Metanephros (tissue), 2 donors: ENCODE results near the gene LRRC10.

DNA sequence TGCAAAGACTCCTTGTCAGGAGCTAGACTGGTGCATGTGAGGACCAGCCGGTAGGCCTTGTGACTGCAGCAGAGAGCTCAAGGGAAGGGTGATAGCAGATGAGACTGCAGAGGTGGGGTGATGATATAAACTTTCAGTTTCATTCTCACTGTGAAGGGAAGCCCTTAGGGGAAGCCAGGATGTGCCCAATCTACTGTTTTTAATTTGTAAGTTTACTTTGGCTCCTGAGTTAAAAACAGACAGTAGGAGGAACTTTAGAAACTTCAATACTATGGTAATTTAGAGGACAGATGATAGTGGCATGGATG, 12.4 kb downstream of the IL22 start:
- RAMPAGE, long total RNA, result no peak

GRCh38 chr12:68368090-68368333, 35.9 kb upstream of the MDM1 start:
- RAMPAGE, long total RNA, result no peak

DNA sequence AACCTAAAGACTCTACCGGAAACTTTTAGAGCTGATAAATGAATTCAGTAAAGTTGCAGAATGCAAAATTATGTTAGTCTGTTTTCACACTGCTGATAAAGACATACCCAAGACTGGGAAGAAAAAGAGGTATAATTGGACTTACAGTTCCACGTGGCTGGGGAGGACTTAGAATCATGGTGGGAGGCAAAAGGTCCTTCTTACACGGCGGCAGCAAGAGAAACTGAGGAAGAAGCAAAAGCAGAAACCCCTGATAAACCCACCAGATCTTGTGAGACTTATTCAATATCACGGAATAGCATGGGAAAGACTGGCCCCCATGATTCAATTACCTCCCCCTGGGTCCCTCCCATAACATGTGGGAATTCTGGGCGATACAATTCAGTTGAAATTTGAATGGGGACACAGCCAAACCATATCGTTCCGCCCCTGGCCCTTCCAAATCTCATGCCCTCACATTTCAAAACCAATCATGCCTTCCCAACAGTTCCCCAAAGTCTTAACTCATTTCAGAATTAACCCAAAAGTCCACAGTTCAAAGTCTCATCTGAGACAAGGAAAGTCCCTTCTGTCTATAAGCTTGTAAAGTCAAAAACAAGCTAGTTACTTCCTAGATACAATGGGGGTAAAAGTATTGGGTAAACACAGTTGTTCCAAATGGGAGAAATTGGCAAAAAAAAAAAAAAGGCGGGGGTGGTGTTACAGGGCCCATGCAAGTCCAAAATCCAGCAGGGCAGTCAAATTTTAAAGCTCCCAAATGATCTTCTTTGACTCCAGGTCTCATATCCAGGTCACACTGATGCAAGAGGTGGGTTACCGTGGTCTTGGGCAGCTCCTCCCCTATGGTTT, 110.0 kb upstream of the MDM1 start:
- RAMPAGE, long total RNA, result no peak

- RAMPAGE, long total RNA, result no peak
Measured at GRCh38 chr12:68532612-68533013, 78.1 kb upstream of the RAP1B start.

GRCh38 chr12:68611520-68612248, 985 bp downstream of the RAP1B start:
- RAMPAGE, long total RNA, result no peak

GRCh38 chr12:68627562-68628447, 17.1 kb downstream of the RAP1B start:
- RAMPAGE, long total RNA, result no peak

- RAMPAGE, long total RNA, result no peak
Measured at GRCh38 chr12:68641175-68641378, 30.4 kb downstream of the RAP1B start.

- RAMPAGE, long total RNA, result no peak
Measured at GRCh38 chr12:68687159-68687669, 436 bp downstream of the NUP107 start.

DNA sequence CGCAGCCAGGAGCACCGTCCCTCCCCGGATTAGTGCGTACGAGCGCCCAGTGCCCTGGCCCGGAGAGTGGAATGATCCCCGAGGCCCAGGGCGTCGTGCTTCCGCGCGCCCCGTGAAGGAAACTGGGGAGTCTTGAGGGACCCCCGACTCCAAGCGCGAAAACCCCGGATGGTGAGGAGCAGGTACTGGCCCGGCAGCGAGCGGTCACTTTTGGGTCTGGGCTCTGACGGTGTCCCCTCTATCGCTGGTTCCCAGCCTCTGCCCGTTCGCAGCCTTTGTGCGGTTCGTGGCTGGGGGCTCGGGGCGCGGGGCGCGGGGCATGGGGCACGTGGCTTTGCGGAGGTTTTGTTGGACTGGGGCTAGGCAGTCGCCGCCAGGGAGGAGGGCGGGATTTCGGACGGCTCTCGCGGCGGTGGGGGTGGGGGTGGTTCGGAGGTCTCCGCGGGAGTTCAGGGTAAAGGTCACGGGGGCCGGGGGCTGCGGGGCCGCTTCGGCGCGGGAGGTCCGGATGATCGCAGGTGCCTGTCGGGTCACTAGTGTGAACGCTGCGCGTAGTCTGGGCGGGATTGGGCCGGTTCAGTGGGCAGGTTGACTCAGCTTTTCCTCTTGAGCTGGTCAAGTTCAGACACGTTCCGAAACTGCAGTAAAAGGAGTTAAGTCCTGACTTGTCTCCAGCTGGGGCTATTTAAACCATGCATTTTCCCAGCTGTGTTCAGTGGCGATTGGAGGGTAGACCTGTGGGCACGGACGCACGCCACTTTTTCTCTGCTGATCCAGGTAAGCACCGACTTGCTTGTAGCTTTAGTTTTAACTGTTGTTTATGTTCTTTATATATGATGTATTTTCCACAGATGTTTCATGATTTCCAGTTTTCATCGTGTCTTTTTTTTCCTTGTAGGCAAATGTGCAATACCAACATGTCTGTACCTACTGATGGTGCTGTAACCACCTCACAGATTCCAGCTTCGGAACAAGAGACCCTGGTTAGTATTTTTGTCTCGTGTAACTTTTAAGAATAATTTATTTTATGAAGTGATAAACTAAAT, 656 bp downstream of the MDM2 start:
- RAMPAGE, long total RNA, result no peak

DNA sequence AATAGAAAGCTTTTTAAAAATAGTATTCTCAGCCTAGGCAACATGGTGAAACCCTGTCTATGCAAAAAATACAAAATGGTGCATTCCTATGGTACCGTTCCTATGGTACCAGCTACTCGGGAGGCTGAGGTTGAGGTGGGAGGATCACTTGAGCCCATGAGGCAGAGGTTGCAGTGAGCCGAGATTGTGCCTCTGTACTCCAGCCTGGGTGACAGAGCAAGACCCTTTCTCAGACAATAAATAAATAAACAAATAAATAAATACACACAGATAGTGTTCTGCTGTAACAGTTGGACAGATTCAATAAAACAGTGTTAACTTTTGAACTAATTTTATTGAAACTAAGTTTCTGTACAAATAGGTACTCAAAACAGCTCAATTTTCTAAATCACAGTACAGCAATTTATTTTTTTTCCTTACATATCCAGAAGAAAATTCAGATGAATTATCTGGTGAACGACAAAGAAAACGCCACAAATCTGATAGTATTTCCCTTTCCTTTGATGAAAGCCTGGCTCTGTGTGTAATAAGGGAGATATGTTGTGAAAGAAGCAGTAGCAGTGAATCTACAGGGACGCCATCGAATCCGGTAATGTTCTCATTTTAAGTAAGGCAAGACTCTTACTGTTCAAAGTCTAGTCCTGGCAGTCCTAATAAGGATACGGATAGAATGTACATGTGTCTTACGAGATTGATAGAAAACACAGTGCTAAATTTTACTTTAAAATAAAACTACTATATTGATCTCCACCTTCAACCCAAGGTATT, 20.6 kb downstream of the MDM2 start:
- RAMPAGE, long total RNA, result no peak

DNA sequence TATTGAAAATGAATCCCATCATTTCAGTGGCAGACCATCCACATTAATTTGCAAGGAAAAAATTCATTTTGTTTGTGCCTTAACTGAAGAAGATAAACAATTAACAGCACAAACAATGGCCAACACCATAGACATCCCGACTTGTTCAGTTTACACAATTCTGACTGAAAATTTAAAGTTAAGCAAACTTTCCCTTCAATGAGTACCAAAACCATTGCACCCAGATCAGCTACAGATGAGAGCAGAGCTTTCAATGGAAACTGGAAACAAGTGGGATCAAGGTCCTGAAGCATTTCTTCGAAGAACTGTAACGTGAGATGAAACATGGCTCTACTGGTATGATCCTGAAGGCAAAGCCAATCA, 138.1 kb upstream of the CPSF6 start:
- RAMPAGE, long total RNA, result no peak

GRCh38 chr12:69101691-69102095, 137.7 kb upstream of the CPSF6 start:
- RAMPAGE, long total RNA, result no peak

GRCh38 chr12:69102935-69103450, 136.4 kb upstream of the CPSF6 start:
- RAMPAGE, long total RNA, result no peak

DNA sequence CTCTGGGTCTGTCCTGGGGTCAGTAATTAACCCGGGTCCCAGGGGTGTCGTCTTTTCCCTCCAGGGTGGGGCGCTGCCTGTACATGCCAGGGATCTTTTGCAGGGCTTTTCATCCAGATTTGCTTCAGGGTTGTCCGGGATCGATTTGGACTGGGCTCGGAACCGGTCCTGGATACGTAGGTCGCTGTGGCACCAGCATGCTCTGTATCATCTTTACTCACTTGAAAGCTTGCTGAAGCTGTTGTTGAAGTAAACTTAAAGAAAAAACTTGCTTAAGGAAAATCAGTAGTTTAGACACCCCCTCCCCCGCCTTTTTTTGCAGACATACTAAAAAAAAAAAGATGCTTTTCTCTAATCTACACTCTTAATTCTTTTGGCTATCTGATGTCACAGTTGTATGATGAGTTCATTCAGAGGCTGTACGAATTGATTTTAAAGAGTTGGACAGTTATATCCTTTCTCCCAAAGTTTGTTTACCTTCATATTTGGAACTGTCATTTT, 799 bp downstream of the FRS2 start:
- RAMPAGE, long total RNA, result no peak

GRCh38 chr12:69475524-69476024, 5.4 kb downstream of the FRS2 start:
- RAMPAGE, long total RNA, result no peak

GRCh38 chr12:69610561-69611198, at the start of gene LRRC10:
TSS of gene LRRC10 (minus strand) at chr12:69610907.
- RAMPAGE, long total RNA, result no peak

GRCh38 chr12:69657624-69658100, 41.4 kb downstream of the BEST3 start:
- RAMPAGE, long total RNA, result no peak

DNA sequence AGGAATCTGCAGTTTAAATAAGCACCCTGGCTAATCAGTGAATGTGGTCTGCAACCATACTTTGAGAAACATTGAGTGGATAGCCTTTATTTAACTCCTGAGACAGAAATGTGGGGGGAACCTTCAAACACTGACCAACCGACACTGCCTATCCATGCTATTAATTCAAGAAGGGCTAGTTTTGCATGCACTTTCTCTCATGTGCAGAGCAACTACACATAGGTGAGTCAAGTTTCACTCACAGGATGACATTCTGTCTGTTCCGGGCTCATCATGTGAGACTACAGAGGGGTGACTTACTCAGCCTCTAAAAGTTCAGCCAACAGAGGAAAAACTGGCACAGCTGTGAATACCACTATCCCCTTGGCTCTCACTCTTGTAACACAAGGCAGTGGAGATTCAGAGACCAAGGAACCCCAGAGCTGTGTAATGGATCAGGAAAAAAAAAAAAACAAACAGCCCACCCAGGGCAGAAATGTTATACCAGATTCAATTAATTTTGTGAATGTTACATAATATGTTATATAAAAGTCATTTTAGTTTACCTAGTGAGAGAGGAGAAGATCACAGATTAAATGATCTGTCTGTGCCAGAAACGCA, 13.3 kb downstream of the BEST3 start:
- RAMPAGE, long total RNA, result no peak

DNA sequence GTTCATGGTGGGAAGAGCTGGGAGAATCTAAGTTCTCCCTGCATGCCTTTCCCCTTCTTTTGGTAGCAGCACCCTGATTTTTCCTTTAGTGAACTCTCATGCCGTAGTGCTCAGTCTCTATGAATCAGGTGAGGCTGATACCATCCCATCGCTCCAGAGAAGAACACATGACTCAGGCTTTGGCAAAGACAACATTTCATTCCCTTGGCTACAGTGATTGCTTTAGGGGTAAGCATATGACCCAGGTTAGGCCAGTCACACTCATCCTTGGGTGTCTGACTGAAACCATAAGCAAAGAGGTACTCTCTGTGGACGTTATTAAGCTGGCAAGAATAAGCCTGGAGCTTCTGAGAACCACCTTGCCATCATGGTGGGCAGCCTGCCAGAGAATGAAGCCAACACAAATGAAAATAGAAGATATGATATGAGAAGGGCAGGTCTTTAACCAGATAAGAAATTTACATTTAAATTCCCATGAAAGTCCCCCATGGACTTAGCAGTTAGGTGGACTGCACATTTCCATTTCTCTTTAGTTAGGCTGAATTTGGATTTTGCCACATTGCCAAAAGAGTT, 141.9 kb downstream of the MYRFL start:
- RAMPAGE, long total RNA, result no peak

GRCh38 chr12:69987700-69988264, 162.8 kb downstream of the MYRFL start:
- RAMPAGE, long total RNA, result no peak